Epidermal melanocyte (primary cell): Measurements from ENCODE around the genes PLA2G4D and CAPN3.

DNA sequence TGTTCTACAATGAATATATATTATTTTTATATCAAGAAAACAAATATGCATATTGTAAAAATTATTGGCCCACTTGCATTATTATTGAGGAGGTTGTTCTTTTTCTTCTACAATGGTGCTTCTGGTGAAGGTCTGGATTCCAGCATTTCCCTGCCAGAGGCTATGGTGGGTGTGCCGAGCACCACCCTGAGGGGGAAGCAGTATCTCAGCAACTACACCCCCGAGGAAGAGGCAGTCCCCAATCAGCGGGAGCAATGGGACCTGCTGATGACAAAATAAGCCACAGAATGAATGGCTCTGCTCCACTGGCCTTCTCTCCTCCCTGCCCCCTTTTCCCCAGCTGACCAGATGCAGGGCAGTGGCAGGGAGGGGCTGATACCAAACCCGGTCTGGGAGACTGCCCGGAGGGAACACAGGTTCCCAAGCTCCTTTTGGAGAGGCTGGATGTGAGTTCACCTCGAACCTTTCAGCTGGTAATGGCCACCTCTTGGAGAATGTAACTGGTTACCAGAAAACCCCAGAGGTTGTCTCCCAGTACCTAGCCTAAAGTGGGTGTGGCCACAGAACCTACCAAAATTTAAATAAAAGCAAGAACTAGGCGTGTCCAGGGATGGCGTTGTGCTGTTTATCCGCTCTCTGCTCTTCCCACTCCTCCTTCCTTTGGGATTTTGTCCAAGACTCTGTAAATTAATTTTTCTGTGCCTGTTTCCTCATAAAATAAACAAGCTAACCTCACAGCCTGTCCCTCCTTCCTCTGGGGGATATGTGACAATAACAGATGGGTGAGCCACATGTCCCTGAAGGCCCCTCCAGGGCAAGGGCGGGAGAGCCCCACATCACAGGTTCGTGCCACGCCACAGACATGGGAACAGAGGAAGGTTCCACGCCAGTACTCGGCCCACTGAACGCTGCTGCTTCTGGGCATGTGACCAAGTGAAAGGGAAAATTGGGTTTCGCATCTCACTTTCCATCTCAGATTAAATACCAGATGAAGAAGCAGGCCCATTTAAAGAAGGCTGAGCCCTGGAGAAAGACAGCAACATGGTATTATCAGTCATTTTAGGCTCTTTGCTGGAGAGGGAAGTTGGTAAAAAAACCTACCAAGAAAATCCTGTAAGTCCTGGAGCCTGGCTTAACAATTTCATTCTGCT lies 35.1 kb upstream of the SPTBN5 start:
- RRBS, result no CpG with 5 or more reads among the region's 16 CpGs

DNA sequence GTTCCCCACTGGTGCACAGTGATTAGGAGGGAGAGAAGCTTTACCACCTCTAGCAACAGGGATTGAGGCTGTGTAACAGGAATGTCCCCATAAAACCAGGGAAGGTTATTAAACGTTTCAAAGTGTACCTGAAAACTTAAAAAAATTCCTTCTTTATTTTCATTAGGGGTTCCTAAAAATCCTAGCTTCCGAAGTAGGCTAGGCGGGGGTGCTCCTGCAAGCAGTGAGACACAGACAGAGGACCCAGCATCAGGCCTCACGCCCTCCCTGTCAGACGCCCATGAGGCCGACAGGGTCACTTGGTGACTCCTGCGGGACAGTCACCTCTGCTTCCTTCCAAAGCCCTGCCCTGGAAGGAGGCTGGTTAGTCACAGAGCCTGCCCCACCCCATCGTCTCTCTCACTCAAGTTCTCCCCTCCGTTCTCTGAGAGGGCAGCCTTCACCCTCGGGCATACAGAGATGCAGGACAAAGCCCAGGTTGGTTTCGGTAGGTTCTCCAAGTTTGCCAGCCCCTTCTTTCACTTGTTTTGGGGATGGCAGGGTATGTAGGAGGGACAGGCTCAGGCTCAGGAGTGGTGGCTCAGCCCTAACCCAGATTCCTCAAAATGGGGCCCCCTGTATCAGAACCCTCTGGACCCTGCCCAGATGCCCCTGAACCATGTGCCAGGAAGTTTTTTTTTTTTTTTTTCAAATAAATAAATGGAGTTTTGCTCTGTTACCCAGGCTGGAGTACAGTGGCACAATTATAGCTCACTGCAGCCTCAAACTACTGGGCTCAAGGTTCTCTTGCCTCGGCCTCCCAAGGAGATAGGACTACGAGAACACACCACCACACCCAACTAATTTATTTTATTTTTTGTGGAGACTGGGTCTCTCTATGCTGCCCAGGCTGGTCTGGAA lies 38.5 kb downstream of the EHD4 start:
- RRBS, result no CpG with 5 or more reads among the region's 13 CpGs

DNA sequence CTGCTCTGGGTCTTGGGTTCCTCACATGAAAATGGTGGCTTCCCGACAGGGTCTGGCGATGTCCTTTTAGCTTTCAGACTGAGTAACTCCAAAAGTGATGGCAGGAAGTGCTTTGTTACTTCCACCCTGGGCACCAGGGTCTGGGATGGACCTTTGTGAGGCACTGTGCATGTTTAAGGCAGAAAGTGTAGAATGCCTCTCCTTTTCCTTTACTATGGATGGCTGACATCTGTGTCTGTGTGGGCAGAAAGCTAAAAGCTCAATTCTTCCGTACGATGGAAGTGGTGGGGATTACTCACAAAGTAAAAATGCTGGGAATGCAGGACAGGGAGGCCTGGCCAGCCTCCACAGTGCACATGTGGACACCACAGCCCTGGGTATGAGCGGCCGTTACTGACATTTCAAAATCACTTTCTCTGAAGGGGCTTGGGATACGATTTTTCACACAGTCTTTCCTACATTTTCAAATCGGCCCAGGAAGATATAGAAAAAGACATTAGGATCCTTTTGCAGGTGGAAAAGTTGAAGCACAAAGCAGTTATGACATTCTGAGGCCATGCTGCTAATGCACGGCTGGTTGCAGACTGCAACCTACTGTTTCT lies 28.1 kb downstream of the EHD4 start:
- RRBS, result no CpG with 5 or more reads among the region's 9 CpGs

- RRBS, result no CpG with 5 or more reads among the region's 5 CpGs
Measured at GRCh38 chr15:41967660-41968406, 4.5 kb downstream of the EHD4 start.

GRCh38 chr15:42094388-42094643 lies at the start of gene PLA2G4D:
Gene PLA2G4D, minus strand, starts transcription at chr15:42094562.
- RRBS, result no CpG with 5 or more reads among the region's 4 CpGs

- RRBS, result no CpG with 5 or more reads among the region's 3 CpGs
Measured at GRCh38 chr15:42227665-42227934, 19.5 kb upstream of the VPS39 start.

DNA sequence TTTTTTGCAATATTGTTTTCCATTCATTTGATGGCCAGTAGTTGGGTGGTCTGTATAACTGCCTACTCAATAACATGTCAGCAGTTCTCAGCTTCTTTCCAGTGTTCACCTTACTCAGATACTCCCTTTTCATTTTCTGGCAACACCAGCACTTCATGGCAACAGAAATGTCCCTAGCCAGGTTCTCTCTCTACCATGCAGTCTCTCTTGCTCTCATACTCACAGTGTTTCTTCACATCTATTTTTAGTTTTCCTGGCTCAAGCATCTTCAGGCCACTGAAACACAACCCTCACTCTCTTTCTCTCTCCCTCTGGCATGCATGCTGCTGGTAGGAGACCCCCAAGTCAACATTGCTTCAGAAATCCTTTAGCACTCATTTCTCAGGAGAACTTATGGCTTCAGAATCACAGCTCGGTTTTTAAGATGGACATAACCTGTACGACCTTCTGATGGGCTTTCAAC lies at the start of gene CAPN3:
Gene CAPN3 (plus strand): TSS at position 293 of the 463 bp plus-strand sequence.
- RRBS, result no CpG with 5 or more reads among the region's 2 CpGs

DNA sequence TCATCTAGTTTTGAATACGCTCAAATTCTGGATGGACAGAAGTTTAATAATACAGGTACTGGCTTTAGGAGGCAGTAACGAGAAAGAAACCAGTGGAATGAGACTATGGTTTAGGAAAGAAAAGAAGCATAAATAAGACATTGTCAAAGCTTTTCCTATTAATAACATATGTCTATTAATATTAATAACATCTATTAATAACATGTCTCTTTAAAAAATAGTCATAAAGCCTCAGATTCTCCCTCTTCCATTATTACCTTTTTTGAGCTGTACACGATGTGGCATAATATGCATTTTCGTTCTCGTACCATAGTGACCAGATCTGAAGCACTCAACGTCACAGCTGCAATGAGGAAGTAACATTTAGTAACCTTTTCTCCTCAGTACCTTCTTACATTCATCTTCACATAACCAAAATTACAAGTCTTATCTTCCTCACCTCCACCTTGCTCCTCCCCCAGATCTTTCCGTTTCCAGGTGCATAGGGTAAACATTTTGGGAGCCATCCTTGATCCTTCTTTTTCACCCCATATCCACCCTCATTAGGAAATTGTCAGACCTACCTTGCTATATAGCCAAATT lies 18.9 kb downstream of the ZNF106 start:
- RRBS, result no CpG with 5 or more reads among the region's 7 CpGs

GRCh38 chr15:42684998-42685800 lies 51.7 kb downstream of the CDAN1 start:
- RRBS, result no CpG with 5 or more reads among the region's 7 CpGs

DNA sequence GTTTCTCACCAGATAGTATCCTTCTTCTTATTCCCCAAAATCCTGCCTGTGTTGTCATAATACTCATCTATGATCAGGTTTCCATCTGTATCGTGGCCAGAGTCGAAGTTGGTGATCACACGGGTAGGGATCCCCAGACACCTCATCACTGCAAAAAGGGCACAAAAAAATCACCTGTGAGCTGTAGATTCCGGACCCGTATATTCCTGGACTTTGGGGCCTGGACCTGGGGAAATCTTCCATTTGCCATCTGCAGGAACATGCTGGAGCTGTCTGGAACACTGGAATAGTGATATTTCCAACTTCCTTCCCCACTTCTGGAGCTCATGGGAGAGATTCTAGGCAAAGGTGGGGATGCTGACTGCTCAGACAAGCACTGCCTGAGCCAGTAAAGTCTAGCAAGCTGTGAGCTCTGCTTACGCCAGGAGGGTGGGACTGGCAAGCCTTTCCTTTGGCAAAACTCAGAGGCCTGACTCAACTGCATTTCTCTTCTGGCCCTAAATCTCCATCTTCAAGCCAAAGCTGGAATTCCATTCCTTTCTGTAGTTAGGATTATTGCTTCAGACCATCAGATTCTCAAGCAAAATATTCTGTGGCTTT lies 20.1 kb upstream of the EPB42 start:
- RRBS, result no CpG with 5 or more reads among the region's 6 CpGs

DNA sequence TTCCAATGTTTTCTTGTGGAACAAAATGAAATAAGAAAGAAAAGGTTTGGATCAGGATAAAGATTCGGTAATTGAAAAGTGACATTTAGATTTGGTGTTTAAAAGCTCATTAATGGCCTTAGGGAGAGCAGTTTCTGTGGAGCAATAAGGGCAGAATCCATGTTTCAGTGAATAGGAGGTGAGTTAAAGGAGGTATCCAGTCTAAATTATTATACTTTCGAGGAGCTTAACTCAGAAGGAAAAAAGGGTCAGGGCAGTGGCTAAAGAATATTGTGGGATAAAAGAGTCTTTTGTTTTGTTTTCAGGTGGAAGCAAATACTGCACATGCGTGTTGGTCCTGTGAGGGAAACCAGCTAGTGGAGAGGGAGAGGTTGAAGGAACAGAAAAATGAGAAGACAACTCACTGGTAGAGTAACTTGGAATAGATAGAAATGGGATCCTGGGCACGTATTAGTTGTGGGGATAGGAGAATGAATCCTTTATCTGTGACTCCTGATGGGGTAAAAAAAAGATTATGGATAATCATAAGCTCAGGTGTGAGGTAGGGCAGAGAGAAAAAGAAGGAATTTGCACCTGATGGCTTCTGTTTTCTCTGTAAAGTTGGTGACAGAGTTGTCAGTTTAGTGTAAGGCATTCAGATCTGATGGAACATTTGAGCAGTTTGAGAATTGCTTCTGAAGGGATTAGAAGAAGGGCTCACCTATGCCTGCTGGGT lies 1.3 kb downstream of the ADAL start:
- RRBS, result no CpG with 5 or more reads among the region's 4 CpGs

GRCh38 chr15:43352811-43353152 lies 18.1 kb downstream of the ZSCAN29 start:
- RRBS, result no CpG with 5 or more reads among the region's 1 CpG

DNA sequence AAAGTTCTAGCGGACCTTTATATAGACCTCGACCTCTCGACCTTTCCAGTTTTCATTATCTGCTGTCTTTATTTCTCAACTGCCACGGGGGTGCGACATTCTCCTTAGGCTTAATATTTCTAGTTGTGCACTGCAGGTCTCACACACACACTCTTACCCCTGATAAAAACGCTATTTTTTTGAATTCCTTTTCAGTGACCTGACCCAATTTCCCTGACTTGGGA lies 5.6 kb upstream of the CKMT1A start:
- RRBS, result no CpG with 5 or more reads among the region's 6 CpGs

DNA sequence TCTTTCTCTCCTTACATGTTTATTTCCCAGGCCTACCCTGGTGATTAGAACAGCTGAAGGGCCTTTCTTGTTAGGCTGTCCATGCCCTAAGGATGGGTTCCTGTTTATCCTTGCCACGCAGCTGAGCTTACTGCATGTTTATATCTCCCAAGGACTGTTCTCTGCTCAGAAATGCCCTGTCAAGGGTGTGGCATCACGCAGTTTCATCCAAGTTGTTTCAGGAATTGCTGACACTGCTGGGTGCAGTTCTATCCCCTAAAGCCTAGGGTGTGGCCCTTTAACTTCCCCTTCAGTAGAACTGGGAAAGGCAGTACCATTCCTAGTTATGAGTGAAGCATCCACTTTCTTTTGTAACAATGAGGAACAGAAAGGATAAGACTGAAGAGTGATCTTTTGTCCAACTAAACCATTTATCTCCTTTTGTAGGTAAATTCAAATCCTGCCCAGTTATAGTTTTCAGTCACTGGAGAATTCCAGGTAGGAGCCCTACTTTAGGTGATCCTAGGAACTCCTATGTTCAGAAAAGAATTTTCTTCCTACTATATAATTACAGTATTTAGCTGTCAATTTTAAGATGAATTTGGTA lies 4.9 kb downstream of the ELL3 start:
- RRBS, result no CpG with 5 or more reads among the region's 2 CpGs

DNA sequence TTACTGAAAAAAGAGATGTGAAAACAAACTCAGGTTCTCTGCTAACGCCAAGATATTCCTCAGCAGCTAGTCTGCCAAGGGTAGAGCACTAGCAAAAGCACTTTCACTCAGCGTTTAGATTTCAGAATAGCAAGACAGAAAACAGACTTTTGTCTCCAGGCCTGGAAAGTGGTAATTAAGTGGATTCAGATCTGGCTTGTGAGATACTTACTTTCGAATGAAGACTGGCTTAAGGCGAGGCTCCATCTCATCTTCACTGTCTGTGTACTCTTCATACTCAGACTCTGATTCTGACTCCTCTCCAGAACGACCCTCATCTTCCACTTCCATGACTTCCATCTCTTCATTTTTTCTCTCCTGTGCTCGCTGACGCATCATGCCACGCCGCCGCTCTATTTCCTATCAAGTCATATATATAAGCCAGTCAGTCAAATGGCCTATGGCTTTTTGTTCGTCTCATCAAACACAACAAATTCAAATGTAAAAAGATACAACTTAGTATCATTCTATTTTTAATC lies 10.1 kb downstream of the MFAP1 start:
- RRBS, result no CpG with 5 or more reads among the region's 11 CpGs

DNA sequence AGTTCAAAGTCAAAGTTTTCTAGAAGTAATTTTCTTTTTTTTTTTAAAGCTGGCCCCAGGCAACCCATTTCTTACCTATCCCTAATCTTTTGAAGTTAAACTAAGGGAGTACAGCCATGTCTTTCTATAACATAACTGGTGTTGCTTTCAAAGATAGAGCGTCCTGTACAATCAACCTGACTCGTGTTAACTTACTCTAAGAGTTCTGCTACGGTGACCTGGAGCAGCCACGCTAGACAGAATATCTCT lies 36.1 kb downstream of the GOLM2 start:
- RRBS, result no CpG with 5 or more reads among the region's 4 CpGs

DNA sequence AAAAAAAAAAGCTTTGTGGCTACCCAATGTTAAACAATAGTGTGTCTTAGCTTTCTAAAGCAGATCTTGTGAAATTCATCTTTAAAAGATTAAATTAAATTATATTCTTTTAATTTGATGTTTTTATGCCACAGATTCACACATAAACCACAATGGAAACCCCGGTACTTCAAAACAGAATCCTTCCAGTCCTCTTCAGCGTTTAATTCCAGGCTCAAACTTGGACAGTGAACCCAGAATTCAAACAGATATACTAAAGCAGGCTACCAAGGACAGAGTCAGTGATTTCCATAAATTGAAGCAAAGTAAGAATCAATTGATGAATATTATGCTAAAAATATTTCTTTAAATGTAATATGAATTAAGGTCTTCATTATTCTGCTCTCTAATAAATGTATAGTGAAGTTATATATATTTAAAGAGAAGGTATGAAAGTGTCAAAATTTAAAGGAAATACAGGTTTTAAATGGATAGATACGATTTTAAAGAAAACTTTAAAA lies 46.7 kb upstream of the CTDSPL2 start:
- RRBS, result no CpG with 5 or more reads among the region's 3 CpGs

- RRBS, result no CpG with 5 or more reads among the region's 5 CpGs
Measured at GRCh38 chr15:44661875-44662280, 1.6 kb downstream of the SPG11 start.